Spleen (tissue), 7 donors: ENCODE results near the gene VAMP4.

DNA sequence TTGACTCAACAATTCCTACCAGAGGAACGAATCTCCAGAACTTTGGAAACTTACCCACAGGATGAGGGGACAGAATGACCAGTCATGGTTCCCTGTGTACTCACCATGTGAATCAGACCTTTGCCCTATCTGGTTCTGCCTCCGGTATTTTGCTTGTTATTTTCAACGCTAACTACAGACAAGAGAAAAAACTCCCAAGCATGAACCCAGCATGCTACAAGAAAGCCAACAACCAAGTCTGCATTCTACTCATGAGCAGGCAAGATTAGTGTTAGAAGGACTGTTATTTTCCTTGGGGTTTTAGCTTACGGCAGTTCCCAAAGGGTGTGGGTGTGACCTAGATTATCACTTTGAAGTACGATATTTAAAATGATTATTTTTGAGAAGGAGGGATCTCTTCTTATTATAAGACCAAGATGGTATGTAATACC, 1.5 kb downstream of the F5 start:
- PRO-cap, 4 experiments: no peak in any of the 4 experiments
- RAMPAGE, long total RNA, 4 experiments: no peak in any of the 4 experiments

GRCh38 chr1:169712008-169712439, 604 bp upstream of the SELL start:
- PRO-cap, 4 experiments: peak in 2 of 4 experiments; most common minus-strand start chr1:169712198 (in 2)
- RAMPAGE, long total RNA, 4 experiments: no peak in any of the 4 experiments

DNA sequence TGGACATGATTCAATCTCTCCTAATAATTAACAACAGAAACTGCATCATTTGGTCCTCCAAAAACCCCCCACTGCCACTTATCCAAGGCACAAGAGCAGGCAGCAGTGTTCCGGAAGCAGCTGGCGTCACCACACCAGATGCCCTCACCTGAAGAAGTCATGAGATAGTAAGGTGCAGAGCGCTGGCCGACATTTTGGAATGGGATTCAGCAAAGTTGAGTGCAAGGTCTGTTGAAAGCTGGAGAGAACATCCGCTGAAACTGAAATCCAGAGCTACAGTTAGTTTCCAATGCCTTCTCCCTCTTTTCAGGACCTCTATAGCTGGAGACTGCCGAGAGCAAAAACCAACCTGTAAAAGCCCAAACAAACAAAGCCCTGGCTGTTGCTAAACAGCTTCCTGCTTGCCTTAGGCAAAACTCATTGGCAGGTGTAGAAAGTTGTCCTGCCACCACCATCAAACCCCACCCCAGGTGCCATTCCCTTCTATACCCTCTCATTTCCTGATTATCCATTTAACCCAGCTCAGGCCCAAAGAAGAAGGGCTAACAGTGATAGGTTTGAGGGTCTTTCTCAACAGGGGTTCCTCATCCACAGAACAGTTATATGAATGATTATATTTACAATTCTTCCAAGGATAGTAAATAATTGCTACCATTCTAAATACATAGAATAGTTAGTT, 24.8 kb downstream of the SCYL3 start:
- PRO-cap, 4 experiments: no peak in any of the 4 experiments
- RAMPAGE, long total RNA, 4 experiments: no peak in any of the 4 experiments

- PRO-cap, 4 experiments: no peak in any of the 4 experiments
- RAMPAGE, long total RNA, 4 experiments: no peak in any of the 4 experiments
Measured at GRCh38 chr1:170664637-170665601, 988 bp downstream of the PRRX1 start.

GRCh38 chr1:170735618-170736128, 71.7 kb downstream of the PRRX1 start:
- PRO-cap, 4 experiments: no peak in any of the 4 experiments
- RAMPAGE, long total RNA, 4 experiments: no peak in any of the 4 experiments

DNA sequence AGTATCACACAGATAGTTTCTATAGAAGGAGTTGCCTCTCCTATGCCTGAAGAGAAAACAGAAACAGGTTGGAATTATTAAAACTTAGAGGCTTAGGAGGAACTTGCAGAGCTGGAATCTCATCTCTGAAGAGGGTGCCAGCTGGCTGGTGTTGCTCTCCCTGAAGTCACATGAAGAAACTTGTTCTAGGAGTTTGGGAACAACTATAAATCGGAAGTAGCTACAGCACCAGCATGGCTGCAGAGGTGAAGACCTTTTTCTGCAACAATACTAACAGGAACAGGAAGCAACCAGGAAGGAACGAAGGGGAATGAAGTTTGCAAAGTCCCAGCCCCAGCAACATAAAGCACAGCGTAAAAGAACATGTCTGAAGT, 35.8 kb downstream of the FMO3 start:
- PRO-cap, 4 experiments: no peak in any of the 4 experiments
- RAMPAGE, long total RNA, 4 experiments: no peak in any of the 4 experiments

GRCh38 chr1:171160037-171160928, 24.8 kb upstream of the FMO2 start:
- PRO-cap, 4 experiments: no peak in any of the 4 experiments
- RAMPAGE, long total RNA, 4 experiments: no peak in any of the 4 experiments

- PRO-cap, 4 experiments: no peak in any of the 4 experiments
- RAMPAGE, long total RNA, 4 experiments: no peak in any of the 4 experiments
Measured at GRCh38 chr1:171422209-171422943, 63.0 kb upstream of the PRRC2C start.

DNA sequence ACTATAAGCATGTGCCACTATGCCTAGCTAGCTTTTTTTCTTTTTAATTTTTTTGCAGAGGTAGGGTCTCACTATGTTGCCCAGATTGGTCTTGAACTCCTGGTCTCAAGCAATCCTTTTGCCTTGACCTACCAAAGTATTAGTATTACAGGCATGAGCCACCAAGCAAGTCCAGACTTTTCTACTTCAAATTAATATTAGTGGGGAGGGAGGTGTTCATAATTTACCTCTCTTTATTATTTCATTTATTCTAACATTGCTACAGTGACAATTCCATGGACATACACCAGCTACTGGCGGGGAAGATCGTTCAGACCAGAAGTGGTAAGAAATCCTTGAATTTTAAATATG, 858 bp upstream of the PRRC2C start:
- PRO-cap, 4 experiments: no peak in any of the 4 experiments
- RAMPAGE, long total RNA, 4 experiments: no peak in any of the 4 experiments

DNA sequence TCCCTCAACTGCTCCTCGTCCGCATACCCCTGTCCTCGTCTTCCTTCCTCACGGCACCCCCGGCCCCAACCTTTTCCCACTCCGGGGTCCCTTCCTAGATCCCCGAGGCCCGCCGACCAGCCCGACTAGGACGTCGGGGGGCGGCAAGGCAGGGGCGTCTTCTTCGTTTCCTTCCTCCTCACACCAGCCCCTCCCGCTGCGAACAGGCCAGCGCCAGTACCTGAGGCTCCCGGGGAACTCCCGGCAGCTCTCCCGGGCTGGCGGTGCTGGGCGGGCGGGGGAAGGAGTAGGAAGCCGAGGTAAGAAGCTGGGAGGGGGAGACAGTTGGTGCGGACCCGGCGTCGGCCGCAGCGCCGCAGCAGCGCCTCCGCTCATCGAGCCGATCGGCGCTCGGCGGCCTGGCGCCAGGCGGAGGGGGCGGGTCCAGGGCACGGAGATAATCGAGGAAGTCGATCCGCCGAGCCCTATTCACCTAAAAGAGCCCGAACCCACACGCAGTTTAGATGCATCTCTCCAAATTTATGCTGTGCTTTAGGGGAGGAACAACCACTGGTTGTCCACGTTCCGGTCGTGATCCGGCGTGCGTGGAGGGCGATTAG, at the start of gene VAMP4:
VAMP4 (minus strand) TSS at position 376 of the 599 bp plus-strand sequence.
- PRO-cap, 4 experiments: peak in 4 of 4 experiments; most common plus-strand start position 443 of the sequence (in 1); most common minus-strand start position 376 of the sequence (in 4)
- RAMPAGE, long total RNA, 4 experiments: start-site peak on the minus strand in 4 of 4 experiments, centred at positions 252 to 366 of the sequence, 21 to 750 reads per replicate

GRCh38 chr1:171788584-171789228, 7.2 kb downstream of the METTL13 start:
- PRO-cap, 4 experiments: no peak in any of the 4 experiments
- RAMPAGE, long total RNA, 4 experiments: no peak in any of the 4 experiments

DNA sequence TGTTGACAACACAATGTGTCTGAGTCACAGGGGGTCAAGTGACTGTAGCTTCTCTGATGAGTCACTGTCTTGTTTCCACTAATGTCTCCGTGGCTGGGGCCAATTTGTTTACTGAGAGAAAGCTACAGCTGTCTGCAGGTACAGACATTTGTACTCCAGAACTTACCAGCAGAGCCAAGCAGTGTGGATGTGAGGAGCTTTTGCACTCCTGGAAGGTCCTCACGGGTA, 23.6 kb upstream of the DNM3 start:
- PRO-cap, 4 experiments: no peak in any of the 4 experiments
- RAMPAGE, long total RNA, 4 experiments: no peak in any of the 4 experiments

DNA sequence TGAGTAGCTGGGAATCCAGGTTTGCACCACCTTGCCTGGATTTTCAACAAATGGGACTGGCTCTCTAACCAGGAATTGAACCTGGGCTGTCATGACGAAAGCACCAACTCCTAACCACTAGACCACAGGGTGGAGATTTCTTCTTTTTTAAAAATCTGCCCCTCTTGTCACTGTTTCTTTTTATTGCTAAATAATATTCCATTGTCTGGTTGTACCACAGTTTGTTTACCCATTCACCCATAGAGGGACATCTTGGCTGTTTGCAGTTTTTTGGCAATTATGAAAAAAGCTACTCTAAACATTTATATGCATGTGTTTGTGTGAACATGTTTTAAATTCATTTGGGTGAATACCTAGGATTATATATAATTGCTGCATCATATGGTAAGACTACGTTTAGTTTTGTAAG, 232.1 kb upstream of the C1orf105 start:
- PRO-cap, 4 experiments: peak in 2 of 4 experiments; most common minus-strand start position 130 of the sequence (in 2)
- RAMPAGE, long total RNA, 4 experiments: no peak in any of the 4 experiments

DNA sequence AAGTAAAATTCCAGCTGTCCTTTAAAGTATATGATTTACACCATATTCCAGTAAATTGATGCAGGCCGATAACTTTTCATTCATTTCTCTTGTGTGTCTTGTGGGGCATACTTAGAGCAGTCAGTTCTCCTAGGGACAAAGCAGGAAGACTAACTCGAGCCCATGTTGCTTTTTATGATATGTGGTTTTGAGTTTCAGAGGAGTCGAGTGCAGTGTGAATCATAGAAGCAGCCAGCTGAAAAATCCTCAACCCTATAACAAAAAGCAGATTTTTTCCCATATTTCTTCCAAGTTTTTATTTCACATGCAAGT, 77.1 kb upstream of the C1orf105 start:
- PRO-cap, 4 experiments: peak in 1 of 4 experiments; most common plus-strand start position 200 of the sequence (in 1)
- RAMPAGE, long total RNA, 4 experiments: no peak in any of the 4 experiments

DNA sequence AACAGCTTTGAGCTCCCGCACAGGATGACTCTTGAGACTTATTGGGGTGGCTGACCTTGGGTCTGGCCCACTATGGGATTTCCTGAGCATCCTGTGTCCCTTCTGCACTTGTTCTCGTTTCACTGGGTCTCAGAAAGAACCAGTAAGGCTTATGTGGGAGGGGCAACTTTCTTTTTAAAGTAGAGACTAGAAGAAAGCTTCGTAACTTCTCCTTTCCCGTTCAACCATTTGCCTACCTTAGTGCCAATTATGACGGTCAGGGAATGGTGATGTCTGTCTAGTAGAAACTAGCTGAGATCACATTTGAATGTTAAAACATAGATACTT, 59.5 kb upstream of the C1orf105 start:
- PRO-cap, 4 experiments: peak in 1 of 4 experiments; most common minus-strand start position 116 of the sequence (in 1)
- RAMPAGE, long total RNA, 4 experiments: no peak in any of the 4 experiments

DNA sequence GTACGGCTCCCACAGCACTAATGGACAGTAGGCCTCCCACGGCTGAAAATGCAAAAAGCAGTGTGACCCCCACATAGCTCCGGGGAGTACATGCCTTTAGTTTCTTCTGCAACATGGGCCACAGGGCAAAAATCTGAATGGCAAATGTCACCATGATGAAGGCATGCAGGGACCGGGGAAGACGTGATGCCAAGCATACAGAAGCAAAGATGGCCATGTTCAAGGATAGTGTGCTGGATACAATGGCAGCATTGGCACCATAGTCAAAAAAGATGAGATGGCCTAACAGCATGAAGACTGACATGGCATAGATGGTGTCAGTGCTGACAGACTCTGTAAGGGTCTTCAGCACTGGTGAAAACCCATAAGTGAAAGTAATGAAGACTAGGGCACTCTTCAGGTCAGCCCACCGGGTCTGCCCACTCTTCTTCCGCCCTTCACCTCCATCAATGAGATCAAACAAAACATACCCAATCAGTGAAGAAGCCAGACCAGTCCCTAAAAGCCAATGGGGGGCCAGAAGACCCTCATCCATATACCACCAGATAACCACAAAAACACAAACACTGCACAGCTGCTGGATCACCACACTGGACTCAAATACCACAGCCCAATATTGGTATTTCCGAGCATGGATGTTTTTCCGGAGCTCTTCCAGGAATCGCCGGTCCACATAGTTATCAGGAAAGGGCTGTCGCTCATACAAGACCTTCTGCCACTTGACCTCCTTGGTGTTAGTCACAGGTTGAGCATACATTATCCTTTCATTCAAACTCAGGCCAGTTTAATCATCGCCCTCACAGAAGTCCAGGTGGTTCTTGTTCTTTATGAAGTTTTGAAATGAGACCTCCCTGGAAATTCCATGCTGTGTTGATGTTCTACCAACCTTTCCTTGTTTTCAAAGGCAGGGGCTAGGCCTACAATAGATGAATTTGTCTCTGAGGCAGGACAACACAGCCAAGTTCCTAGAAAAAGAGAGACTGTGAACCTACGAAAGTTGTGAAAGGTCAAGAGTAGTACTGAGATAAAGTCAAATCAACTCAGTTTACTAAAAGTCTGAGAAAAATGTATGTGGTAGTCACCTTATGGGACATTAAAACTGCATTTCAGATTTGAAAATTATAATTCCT, 1.6 kb downstream of the PIGC start:
- PRO-cap, 4 experiments: no peak in any of the 4 experiments
- RAMPAGE, long total RNA, 4 experiments: no peak in any of the 4 experiments

GRCh38 chr1:172470025-172470550, 26.2 kb upstream of the PIGC start:
- PRO-cap, 4 experiments: no peak in any of the 4 experiments
- RAMPAGE, long total RNA, 4 experiments: no peak in any of the 4 experiments

DNA sequence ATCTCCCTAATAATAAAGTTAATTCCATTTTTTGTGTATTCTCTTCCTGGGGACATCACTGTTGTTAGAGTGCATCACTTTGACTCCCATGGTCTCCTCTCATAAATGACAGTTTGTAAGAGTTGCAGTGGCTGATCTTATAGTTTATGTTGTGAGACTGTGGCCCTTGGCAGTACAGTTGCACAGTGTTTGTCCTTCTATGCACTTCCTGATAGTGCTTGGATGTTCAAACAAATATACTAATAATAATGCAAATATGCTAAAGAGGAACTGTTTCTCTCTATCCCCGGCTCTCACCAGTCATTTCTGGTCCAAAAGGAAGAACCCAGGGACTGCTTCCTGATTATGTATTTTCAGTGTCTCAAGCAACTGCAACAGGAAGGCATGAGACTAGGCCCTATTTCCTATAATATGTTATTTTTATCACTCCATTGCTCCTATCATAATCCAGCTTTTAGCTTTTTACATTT, 17.1 kb upstream of the SUCO start:
- PRO-cap, 4 experiments: peak in 2 of 4 experiments; most common minus-strand start position 210 of the sequence (in 2)
- RAMPAGE, long total RNA, 4 experiments: no peak in any of the 4 experiments

- PRO-cap, 4 experiments: no peak in any of the 4 experiments
- RAMPAGE, long total RNA, 4 experiments: start-site peak on the plus strand in 1 of 4 experiments, at chr1:172544609-172544995 at its widest, 13 reads per replicate
Measured at GRCh38 chr1:172544648-172545720, 12.0 kb downstream of the SUCO start.

DNA sequence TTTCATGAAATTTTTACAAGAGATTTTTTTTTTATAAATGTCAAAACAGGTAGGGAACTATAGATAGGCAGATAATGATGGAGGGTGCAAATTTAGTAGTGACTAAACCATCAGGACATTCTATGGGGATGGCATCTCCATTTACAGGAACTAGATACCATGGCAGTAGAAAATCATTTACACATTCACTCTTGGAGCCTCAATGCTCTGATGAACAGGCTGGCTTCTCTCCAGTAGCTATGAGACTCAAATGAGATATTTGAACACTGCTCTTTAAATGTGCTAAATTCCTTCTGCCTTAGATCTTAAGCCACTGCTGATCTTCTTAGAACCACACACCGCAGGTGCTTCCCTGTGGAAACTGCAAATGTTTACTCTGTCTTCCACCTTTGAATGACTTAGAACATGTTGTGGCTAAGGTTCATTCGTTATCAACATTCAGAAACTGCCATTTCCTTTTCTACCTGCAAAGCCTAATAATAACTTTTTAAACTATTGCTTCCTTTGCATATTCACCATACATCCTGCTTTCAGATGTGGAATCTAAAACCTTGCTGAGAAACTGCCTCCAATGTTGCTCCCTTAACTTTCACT, 144.0 kb downstream of the TNFSF18 start:
- PRO-cap, 4 experiments: no peak in any of the 4 experiments
- RAMPAGE, long total RNA, 4 experiments: no peak in any of the 4 experiments